Neuron (in vitro differentiated cells): ENCODE measurements around a stretch of chr16.

- PRO-cap = no peak
Measured at GRCh38 chr16:23698984-23699548, 14.0 kb downstream of the ERN2 start.

DNA sequence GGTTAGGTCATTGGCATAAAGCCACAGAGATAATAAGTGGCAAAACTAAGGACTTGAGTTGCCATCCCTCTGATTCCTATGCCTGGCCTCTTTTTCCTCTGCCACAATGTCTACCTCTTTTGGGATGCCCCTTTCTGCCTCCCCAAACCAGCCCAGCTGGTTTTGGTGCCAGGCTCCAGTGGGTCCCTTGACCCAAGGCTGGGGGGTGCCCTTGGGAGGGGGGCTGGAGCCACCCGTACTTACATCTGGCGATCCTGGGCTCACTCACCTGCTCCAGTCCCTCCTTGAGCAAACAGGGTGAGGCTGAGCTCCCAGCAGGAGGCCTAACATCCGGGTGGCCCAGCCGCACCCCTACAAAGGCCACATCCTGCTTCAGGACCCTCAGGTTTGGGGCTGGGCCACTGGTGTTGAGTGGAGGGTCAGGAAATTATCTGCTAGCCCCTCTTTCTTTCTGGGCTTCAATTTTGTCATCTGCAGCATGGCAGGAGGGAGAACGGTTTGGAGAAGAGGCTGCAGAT, 1.2 kb downstream of the ERN2 start:
- PRO-cap = no peak

DNA sequence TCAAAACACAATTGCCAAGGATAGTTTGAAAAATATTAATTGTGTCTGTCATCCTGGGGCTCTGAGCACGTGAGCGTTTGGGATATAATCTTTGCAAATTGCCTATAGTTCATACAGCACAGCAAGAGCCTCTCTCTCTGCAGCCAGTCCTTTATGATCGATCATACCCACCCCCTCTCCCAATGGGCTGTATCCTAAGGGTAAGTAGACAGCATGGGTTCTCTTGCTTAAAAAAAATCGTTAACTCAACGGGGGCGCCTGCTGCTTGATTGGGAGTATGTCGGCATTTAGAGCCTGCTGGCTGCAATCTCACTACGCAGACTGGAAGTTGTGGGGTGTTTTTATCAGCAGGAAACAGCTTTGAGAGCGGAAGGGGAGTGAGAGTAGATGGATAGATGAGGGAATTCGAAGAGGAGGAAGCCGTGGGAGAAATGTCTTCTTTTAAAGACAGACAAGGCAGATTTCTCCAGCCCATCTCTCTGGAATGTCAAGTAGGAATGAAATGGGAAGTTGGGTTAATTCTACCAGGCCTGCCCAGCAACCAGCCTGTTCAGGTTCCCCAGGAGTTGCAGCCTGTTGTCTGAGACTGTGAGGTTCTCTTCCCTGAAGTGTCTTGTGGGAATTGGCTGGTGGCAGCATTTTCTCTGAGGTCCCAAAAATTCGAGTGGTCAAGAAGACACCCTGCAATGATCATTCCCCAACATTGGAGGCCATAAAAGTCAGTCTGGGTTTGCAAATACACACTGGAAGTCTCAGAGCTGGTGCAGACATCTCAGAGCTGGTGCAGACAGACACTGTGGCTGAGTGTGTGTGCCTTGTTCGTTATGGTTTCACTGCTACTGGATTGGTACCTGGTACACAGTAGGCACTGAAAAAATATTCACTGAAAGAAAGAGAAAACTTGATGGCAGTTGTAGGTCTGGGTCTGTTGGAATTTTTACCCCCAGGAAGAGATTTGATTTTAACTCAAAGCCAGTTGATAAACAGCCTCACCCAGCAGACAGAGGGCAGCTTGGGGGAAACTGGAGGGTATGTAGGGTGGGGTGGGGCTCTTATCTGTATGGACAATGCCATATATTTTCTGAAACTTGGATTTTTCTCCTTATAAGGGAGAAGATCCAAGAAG, 65.7 kb downstream of the PRKCB start:
- PRO-cap = no peak

- PRO-cap = no peak
Measured at GRCh38 chr16:24419760-24420273, 119.5 kb upstream of the RBBP6 start.

DNA sequence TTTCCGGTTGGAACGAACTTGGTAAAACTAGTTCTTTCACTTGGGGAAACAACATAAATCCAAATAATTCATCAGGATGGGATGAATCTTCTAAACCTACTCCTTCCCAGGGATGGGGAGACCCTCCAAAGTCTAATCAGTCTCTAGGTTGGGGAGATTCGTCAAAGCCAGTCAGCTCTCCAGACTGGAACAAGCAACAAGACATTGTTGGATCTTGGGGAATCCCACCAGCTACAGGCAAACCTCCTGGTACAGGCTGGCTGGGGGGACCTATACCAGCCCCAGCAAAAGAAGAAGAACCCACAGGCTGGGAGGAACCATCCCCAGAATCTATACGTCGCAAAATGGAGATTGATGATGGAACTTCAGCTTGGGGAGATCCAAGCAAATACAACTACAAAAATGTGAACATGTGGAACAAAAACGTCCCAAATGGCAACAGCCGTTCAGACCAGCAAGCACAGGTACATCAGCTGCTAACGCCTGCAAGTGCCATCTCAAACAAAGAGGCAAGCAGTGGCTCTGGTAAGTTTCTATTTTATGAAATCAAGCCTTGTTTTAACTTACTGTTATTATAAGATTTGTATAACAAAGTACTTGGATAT, 54.4 kb upstream of the SLC5A11 start:
- PRO-cap = no peak

DNA sequence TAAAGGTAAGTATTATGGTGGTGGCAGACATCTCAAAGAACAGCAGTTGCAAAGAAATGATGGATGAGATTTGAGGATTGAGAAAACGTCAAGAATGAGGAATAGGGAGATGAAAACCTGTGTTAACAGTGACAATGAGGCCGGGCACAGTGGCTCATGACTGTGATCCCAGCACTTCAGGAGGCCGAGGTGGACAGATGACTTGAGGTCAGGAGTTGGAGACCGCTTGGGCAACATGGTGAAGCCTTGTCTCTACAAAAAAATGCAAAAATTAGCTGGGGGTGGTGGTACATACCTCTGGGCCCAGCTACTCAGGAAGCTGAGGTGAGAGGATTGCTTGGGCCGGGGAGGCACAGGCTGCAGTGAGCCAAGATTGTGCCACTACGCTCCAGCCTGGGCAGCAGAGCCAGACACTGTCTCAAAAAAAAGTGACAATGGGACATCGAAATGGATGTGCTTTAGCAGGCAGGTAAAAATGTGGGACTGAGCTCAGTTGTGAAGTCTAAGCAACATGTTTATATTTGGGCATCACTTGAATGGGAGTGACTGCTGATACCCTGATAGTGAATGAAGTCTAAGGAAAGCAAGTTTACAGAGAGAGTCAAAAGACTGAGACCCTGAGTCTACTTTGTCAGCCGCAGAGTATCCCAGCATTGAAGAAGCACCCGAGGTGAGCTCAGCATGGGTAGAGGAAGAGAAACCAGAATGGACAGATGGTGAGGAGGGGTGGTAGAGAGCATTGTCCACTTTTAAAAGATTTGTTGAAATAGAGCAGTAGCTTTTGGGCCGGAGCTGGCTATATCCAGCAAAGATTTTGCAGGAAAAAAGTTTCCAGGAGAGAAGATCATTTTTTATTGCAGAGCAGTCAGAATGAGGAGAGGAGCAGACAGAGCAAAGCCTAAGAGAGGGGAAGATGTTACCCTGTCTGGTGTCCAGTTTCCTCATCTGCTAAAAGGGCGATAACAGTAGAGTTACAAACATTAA, 43.3 kb upstream of the SLC5A11 start:
- PRO-cap = no peak

- PRO-cap = no peak
Measured at GRCh38 chr16:24947198-24947852, 67.8 kb downstream of the ARHGAP17 start.

DNA sequence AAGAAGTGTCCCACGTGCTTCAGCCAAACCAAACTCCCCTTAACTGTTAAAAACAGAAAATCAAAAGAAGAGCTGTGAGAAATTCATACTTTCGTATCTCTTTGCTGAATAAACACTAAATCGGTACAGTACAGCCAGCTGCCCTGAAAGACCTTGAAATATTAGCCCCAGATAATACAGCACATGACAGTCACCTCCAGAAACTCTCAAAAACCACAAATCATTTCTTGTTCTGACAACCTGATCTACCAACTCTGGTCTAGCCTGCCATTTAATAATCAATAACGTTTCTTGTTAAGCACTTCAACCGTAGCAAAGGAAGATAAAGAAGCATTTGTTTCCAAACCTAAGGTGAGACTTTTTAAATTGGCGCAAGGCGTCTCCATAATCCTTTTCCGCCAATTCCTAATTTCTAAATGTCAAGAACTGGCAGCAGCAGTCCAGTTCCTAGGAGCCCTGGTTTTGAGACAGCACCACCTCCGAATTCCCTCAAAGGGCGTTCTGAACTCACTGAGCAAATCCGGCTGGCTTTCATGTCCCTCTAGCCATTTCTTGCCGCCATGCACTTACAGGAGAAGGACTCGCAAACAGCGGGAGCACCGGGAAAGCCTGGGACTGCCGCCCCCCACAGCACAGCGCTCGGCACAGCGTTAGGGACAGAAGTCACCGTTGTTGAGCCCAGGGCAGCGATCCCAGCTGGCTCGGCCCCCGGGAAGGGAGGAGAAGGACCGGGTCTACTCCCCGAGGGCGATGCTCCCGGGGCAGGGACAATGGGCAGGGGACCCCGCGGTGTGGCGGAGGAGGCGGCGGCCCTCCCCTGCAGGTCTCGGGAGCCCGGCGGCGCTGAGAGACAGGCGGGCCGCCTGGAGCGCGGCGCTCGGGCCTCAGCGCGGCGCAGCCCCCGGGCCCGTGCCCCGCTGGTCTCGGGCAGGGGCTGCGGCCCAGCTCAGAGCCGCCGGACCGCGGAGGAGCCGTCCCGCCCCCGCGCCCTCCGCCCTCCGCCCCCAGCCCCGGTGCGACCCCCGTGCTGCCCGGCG, 686 bp downstream of the ARHGAP17 start:
- PRO-cap = bidirectional peak, plus-strand start at position 549 of the sequence, minus-strand start at position 503 of the sequence

- PRO-cap = no peak
Measured at GRCh38 chr16:25177988-25178686, 38.6 kb upstream of the AQP8 start.

DNA sequence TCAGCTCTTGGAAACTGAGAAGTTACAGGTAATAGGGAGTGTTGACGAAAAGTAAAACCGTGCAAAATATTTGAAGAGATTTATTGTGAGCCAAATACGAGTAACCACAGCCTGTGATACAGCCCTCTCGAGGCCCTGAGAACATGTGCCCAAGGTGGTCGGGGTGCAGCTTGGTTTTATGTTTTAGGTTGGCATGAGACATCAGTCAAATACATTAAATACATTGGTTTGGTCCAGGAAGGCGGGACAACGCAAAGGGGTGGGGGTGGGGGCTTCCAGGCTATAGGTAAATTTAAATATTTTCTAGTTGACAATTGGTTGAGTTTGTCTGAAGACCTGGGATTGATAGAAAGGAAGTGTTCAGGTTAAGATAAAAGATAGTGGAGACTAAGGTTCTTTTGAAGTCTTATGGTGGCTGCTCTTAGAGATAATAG, 1.1 kb upstream of the ZKSCAN2 start:
- PRO-cap = no peak

GRCh38 chr16:25692745-25693197, 1.0 kb downstream of the HS3ST4 start:
- PRO-cap = bidirectional peak, plus-strand start at chr16:25693011, minus-strand start at chr16:25692823

- PRO-cap = no peak
Measured at GRCh38 chr16:25918364-25918693, 226.6 kb downstream of the HS3ST4 start.

- PRO-cap = no peak
Measured at GRCh38 chr16:27213943-27215326, 11.1 kb downstream of the KDM8 start.

- PRO-cap = no peak
Measured at GRCh38 chr16:27230433-27231354, 27.4 kb downstream of the KDM8 start.

DNA sequence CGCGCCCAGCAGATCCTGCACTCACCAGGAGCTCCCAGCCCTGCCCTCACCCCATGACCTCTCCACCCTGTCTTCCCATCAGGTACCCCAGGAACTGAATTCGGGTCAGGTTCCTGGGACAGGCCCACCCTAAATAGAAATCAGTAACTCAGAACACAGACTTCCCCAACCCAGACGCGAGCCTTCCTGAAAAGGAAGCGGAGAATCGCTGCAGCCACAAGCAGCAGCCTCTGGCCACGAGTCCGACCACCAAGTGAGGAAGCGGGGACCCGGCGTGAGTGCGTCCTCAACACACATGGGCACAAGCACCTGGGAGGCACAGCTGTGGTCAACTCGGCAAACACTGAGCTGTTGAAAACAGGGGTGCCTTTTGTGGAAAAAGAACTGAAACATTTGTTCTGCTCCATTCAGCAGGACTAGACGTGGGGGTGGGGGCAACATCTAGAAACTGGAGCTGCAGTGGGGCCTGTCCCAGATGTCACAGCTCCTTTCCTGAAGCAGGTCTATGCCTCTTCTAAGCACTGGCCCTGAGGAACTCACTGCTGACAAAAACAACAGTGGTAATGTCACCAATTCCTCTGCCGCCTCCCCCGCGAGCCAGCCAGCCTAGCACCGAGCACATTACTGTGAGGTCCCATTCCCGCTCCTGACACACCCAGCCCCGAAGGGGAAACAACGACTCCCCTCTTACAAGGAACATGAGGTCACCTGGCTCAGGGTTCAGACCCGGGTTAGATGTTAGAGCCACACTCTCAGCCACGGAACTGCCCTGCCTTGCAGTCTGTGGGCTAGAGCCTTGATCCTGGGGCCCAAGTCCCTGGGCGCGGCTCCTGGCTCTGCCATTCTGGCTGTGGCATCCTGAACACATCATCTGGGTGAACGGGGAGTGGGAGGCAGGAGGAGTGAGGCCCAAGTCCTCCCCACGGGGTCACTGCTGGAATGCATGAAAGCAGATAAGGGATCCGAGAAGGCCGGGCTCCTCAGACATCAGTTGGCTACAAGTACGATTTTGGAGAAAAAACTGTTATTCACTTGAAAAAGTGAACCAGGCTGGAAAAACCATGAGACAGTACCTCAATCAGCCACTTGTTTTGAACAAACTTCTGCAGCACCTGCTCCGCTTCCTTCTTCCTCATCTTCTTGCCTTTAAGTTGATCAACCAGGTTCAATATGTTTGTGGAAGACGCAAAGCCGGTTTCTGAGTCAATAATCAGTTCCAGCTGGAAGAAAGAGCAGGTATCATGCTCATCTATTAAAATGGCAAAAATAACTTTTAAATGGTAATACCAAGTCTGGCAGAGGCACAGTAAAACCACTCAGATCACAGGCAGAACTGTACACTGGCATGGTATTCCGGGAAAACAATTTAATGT, 29.1 kb downstream of the KDM8 start:
- PRO-cap = no peak

DNA sequence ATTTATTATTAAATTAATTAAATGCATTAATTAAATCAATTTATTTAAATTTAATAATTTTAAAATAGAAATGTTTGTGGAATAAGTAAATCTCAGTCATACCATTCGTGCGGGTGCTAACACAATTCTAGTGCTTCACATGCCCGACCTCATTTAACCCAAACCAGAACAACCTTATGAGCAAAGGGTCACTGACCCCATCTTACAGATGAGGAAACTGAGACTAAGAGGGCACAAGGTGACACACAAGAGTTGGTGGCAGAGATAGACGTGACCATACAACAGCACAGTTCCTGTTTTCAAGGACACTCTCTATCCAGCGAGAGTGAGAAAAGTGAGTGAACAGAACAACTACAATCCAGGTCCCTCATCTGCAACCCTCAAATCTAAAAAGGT, 1.4 kb downstream of the NSMCE1 start:
- PRO-cap = no peak

DNA sequence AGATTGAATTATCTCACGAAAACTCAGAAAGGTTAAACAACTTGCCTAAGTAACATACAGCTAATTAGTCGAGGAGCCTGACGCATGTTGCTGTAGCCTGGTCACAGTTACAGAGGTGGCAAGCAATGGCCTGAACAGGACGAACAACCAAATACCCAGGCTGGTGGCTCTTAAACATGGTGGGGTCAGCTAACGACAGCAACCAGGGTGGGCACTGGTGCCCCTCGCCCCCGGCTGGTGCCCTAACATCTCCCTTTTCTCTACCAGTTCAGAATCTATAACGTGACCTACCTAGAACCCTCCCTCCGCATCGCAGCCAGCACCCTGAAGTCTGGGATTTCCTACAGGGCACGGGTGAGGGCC, 38.5 kb downstream of the IL4R start:
- PRO-cap = no peak

DNA sequence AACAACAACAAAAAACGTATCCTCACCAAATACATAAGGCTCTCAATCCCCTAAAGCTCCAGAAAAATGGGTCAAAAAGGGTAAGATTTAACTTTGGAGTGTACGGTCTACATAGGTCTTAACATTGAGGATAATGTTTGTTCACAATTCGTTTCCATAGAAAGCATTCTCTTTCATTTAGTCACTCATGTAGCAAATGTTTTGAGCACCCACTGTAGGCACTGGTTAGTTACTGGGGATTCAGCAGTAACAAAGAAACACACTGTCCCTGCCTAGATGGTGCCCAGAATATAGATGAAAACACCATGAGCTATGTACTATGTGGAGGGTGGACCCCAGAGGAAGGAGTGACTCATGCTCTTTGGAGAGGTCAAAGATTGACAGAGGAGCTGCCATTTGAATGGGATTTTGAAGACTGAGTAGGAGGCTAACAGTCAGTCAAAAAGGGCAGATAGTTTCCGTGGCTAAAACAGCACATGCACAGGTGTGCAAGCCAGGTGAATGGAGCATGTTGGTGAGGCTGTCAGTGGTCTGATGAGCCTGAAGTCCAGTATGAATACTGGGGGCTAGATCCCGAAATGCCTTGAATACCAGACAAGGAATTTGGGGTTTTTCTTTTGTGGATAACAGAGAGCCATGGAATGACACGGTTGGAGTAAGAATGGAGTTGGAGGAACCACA, 6.0 kb downstream of the IL21R start:
- PRO-cap = no peak

- PRO-cap = no peak
Measured at GRCh38 chr16:27721356-27722056, 171.6 kb downstream of the KATNIP start.

- PRO-cap = no peak
Measured at GRCh38 chr16:28098318-28098659, 34.8 kb upstream of the GSG1L start.